ENCODE measurements around a stretch of chr6.

DNA sequence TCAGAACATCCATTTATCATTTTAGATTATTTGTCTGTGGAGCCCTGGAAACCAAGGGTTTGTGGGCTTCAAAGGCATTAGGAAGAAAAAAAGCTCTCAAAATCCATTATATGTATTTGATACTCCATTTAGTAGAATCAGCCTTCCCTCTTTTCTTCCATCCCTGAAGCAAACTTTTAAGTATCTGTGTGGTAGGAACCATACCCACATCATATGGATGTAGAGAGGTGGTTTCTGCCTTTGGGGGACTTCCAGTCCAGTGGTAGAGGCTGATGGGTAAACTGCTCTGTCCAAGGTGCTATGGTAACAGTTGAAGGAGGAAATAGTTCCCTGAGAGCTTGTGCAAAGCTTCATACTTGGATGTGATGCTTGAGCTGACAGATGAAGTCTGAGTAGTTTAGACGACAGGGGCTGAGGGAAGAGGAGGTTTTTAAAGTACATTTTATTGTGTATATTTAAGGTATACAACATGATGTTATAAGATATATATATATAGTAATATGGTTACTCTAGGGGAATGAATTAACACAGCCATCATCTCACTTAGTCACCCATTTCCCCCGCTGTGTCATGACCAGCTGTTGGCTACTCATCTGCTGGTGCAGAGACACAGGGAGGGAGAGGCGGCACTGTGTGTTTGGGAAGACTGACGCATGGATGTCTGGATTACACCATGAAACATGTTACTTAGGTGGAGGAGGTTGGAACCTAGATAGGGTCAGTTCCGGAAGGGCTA is 185.1 kb downstream of the FARS2 start:
- PRO-cap: no peak
- RAMPAGE, long total RNA, 4 experiments: no peak in any of the 4 experiments

DNA sequence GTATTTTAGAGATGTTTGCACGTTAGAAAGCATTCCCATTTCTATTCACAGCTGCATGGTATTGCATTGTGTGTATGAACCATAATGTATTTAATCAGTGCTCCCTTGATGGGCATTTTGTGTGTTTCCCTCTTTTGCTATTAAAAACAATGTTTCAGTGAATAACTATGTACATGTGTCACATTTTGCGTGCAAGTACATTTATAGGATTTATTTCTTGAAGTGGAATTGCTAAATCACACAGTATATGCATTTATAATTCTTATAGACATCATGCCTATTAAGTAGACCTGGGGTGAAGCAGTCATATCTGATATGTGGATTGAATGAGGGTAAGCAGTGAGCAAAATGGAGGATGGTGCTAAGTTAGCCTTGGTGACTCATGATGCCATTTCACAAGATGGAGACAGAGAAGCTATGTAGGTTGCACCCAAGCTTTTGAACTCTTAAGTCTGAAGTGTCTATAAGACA is 187.2 kb downstream of the FARS2 start:
- PRO-cap: no peak
- RAMPAGE, long total RNA, 4 experiments: no peak in any of the 4 experiments

DNA sequence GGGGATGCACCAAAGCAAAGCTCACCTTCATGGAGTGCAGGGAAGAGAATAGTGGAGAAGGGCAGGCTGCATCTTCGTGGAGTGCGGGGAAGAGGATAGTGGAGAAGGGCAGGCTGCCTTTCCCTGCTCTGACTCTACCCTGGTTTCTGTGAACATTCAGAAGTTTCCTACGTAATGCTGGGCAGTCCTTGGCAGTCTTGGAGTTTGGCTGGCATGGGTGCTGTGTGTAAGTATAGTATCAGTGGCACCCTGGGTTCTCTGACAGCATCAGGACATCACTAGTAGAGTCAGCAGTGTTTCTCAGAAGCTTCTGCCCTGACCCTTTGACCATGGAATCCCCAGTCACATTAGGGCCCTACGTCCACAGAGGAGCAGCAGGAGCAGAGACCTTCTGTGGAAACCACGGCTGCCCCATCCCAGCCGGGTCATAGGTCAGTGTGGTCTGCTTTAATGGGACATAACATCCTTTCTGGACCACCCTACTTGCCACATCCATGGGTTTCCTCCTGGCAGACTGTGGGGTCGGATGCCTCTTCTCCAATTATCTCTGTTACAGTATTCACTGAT is 352.9 kb downstream of the NRN1 start:
- PRO-cap: no peak
- RAMPAGE, long total RNA, 4 experiments: no peak in any of the 4 experiments

GRCh38 chr6:6004443-6005184 is 2.1 kb downstream of the NRN1 start:
- PRO-cap: no peak
- RAMPAGE, long total RNA, 4 experiments: no peak in any of the 4 experiments

DNA sequence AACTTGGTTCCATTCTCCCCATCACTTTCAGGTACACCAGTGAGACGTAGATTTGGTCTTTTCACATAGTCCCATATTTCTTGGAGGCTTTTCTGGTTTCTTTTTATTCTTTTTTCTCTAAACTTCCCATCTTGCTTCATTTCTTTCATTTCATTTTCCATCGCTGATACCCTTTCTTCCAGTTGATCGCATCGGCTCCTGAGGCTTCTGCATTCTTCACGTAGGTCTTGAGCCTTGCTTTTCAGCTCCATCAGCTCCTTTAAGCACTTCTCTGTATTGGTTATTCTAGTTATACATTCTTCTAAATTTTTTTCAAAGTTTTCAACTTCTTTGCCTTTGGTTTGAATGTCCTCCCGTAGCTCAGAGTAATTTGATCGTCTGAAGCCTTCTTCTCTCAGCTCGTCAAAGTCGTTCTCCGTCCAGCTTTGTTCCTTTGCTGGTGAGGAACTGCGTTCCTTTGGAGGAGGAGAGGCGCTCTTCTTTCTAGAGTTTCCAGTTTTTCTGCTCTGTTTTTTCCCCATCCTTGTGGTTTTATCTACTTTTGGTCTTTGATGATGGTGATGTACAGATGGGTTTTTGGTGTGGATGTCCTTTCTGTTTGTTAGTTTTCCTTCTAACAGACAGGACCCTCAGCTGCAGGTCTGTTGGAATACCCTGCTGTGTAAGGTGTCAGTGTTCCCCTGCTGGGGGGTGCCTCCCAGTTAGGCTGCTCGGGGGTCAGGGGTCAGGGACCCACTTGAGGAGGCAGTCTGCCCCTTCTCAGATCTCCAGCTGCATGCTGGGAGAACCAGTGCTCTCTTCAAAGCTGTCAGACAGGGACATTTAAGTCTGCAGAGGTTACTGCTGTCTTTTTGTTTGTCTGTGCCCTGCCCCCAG is 130.4 kb downstream of the F13A1 start:
- PRO-cap: no peak
- RAMPAGE, long total RNA, 4 experiments: no peak in any of the 4 experiments

GRCh38 chr6:6243950-6244341 is 76.5 kb downstream of the F13A1 start:
- PRO-cap: no peak
- RAMPAGE, long total RNA, 4 experiments: no peak in any of the 4 experiments

DNA sequence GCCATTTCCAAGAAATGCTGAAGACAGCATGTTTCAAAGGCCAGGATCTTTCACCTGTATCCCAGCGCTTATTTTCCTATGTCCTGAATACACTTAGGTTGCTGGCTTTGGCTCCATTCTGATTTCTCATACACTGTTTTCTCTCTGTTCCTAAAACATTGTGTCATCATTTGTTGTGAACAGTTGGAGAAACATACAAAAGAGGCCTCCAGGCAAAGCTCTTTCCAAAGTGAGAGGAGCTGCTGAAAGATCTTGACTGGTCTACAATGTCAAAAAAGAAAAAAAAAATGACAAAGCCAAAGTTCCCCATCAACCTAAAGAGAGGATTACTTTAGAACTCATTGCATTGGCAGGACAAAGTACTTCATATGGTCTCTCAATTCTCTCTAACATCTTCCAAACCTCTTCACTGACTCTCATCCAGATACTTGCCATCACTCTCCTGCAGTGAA is 86.0 kb upstream of the F13A1 start:
- PRO-cap: no peak
- RAMPAGE, long total RNA, 4 experiments: no peak in any of the 4 experiments

- PRO-cap: no peak
- RAMPAGE, long total RNA, 4 experiments: no peak in any of the 4 experiments
Observed at GRCh38 chr6:6694731-6695541, 106.4 kb downstream of the LY86 start.

DNA sequence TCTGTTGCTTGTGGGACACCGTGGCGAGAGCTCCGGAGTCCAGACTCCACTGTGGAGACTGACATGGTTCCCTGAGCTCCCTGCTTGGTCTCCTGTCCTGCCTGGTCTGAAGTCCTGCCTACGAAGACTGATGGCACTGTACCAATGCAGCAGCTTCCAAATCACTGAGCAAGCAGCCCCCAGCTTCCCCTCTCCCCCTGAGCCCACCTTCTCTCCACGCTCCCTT is 162.2 kb downstream of the LY86 start:
- PRO-cap: no peak
- RAMPAGE, long total RNA, 4 experiments: no peak in any of the 4 experiments

- PRO-cap: no peak
- RAMPAGE, long total RNA, 4 experiments: no peak in any of the 4 experiments
Observed at GRCh38 chr6:6810952-6812190, 222.9 kb downstream of the LY86 start.

DNA sequence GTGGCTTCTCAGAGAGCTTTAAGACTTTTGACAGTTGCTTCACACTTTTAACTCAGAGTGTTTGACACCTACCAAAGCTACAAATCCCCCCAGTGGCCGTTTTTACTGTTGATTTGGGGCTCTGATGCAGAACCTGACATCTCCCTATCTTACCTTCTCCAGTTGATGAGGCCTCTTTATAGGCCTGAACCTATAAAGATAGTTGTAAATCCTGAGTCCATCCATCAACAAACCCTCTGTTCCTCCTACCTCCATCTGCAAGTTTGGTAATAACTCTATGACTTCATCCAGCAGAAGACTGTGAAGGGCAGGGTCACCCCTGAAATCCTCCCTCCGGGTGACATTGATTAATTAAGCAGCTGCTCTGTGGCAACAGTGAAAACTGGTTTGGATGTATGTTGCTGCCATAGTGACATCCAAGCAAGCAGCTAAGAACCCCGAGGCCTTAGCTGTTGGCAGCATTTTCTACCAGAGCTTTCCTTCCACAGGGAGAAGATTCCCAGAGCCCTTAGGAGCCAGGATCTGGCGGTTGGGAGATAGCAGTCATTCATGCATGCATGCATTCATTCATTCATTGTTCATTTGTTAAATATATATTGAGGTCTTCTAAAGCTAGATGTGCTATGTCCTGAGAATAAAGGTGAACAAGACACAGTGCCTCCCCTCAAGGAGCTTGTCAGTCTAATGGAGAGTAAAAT is 226.0 kb upstream of the RREB1 start:
- PRO-cap: no peak
- RAMPAGE, long total RNA, 4 experiments: no peak in any of the 4 experiments

DNA sequence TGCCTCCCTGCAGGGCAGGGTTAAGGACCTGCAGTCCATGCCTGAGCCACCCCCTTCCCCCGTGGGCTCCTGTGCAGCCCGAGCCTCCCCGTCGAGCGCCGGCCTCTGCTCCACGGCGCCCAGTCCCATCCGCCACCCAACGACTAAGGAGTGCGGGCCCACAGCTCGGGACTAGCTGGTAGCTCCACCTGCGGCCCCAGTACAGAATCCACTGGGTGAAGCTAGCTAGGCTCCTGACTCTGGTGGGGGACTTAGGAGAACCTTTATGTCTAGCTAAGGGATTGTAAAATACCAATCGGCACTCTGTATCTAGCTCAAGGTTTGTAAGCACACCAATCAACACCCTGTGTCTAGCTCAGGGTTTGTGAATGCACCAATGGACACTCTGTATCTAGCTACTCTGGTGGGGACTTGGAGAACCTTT is 167.4 kb upstream of the RREB1 start:
- PRO-cap: no peak
- RAMPAGE, long total RNA, 4 experiments: no peak in any of the 4 experiments

GRCh38 chr6:7050498-7051201 is 57.1 kb upstream of the RREB1 start:
- PRO-cap: no peak
- RAMPAGE, long total RNA, 4 experiments: no peak in any of the 4 experiments

- PRO-cap: no peak
- RAMPAGE, long total RNA, 4 experiments: no peak in any of the 4 experiments
Observed at GRCh38 chr6:7087041-7087398, 20.7 kb upstream of the RREB1 start.

- PRO-cap: no peak
- RAMPAGE, long total RNA, 4 experiments: no peak in any of the 4 experiments
Observed at GRCh38 chr6:7115249-7115990, 7.7 kb downstream of the RREB1 start.

- PRO-cap: no peak
- RAMPAGE, long total RNA, 4 experiments: no peak in any of the 4 experiments
Observed at GRCh38 chr6:7154281-7154907, 46.6 kb downstream of the RREB1 start.

- PRO-cap: no peak
- RAMPAGE, long total RNA, 4 experiments: no peak in any of the 4 experiments
Observed at GRCh38 chr6:7195544-7196472, 88.0 kb downstream of the RREB1 start.

DNA sequence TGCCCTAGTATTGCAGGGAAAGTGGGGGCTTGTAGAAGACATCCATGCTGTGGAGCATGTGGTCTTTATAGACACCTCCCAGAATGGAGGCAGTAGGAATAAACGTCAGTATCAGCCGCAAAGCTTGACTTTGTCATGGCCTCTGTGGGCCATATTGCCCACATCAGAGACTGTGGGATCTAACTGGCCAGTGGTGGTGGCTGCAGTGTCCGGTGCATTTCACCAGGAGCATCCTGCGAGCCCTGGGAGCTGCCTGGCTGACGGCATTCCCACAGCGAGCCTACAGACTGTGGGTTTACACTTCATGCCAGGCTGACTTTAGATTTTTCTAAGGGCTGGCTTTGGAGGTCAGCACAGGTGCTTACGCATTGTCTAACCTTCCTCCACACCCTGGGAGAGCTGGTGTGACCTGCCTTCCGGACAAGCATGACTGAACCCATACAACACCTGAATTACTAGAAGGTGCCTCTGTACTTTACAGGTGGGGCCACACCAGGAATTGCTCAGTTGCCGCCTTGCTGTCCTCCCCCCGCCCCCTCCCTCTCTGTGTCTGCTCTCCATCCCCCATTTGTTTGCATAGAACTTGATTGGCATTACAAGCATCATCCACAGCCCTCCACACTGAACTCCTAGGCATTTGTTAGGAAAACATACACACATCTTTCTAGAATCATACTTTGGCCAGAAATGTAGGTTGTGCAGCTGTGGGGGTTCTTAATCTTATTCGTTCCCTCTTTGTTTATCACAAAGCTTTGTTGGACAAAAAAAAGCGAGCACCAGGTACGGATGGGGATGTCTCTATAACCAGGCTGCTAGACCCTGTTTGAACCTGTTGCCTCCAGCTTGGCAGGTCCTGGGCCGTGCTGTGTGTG is 96.3 kb downstream of the RREB1 start:
- PRO-cap: no peak
- RAMPAGE, long total RNA, 4 experiments: no peak in any of the 4 experiments

DNA sequence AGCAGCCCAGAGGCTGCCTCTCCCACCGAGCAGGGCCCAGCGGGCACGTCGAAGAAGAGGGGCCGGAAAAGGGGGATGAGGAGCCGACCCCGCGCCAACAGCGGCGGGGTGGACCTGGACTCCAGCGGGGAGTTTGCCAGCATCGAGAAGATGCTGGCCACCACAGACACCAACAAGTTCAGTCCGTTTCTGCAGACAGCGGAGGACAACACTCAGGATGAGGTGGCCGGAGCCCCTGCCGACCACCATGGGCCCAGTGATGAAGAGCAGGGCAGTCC is 81.6 kb downstream of the SSR1 start:
- PRO-cap: no peak
- RAMPAGE, long total RNA, 4 experiments: no peak in any of the 4 experiments

- PRO-cap: no peak
- RAMPAGE, long total RNA, 4 experiments: no peak in any of the 4 experiments
Observed at GRCh38 chr6:7249374-7250030, 63.5 kb downstream of the SSR1 start.

All from sigmoid colon (tissue), 4 donors.